ENCODE measurements around the genes MCHR1, EP300 and RANGAP1.

- RRBS = no CpG with 5 or more reads among the region's 11 CpGs
Measured at GRCh38 chr22:40211358-40211749, 33.6 kb downstream of the TNRC6B start.

- RRBS = no CpG with 5 or more reads among the region's 2 CpGs
Measured at GRCh38 chr22:40345454-40345619, 963 bp upstream of the ADSL start.

DNA sequence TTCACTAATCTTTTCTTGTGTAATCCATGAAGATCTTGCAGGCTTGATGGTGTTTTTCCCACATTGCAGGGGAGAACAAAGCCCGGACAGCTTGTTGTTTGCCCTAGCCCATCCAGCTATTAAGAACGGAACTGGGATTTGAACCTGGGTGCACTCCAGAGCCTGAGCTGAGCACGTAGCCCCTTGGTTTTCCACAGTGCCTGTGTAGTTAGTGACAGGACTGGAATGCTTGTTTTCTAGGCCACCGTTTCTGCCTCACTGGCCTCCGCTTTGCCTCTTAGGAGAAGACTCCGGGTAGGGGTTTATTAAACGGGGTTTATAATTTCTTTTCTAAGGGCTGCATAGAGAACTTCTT lies 736 bp downstream of the ADSL start:
- RRBS = no CpG with 5 or more reads among the region's 7 CpGs

- RRBS = no CpG with 5 or more reads among the region's 10 CpGs
Measured at GRCh38 chr22:40387484-40388486, 17.4 kb downstream of the SGSM3 start.

DNA sequence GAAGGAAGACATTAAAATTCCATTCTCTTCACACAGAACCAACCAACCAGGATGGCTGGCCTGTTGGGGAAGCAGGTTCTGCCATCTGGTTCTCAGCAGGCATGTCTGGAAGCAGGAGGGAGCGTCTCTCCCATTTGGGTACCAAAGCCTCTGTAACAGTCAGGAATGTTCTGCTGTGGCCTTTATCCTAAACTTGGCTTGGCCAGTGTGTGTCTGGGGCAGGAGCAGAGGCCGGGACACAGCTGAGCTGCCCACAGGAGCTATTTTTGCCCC lies 29.2 kb downstream of the SGSM3 start:
- RRBS = no CpG with 5 or more reads among the region's 2 CpGs

- RRBS = no CpG with 5 or more reads among the region's 8 CpGs
Measured at GRCh38 chr22:40552093-40552344, 84.5 kb downstream of the MRTFA start.

DNA sequence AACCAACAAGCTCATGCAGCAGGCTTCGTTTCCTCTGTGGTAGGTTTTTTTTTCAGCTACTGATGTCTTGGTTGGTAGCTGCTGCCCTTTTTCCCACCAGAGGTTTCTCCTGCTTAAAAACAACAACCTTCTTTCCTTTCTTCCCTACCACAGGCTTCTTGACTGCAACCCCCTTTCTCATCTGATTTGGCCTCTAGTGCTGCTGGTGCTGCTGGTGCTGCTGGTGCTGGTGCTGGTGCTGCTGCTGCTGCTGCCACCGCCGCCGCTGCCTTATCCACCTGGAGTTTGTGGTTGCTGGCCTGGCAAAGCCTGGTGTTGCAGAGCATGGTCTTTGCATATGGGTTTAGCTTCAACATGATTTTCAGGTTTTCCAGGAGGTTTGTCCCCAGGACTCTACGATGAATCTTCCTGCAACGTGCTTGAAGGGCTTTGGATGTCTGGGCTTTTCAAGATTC lies 49.8 kb downstream of the MRTFA start:
- RRBS = no CpG with 5 or more reads among the region's 6 CpGs

DNA sequence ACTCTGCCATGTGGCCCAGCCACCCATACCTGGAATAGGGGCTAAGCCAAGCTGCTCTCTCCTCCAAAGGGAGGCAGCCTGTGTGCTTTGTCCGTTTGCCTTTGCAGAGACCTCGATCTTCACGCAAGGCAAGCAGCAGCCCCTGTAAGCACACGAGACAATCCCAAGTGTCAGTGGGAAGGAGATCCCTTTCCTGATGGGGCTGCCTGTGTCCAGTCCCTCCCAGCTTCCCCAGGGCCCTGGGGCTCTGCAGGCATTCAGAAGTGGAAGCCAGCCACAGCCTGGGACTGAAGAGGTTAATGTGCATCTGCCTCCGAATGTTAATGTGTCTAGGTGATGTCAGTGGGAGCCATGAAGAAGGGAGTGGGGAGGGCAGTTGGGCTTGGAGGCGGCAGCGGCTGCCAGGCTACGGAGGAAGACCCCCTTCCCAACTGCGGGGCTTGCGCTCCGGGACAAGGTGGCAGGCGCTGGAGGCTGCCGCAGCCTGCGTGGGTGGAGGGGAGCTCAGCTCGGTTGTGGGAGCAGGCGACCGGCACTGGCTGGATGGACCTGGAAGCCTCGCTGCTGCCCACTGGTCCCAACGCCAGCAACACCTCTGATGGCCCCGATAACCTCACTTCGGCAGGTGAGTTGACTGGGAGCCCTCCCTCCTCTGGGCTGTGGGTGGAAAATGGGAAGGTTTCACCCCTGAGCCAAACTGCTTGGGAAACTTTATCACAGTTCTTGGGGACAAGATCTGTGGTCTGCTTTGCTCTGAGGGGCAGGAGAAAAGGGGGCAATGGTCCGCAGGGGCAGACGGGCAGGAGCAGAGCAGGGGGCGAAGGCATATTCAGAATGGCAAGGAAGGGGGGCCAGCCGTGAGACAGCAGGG lies at the start of gene MCHR1:
Gene MCHR1 (plus strand): TSS at position 375 of the 871 bp plus-strand sequence.
- RRBS = 95% methylated on average over 6 of the region's 25 CpGs

- RRBS = no CpG with 5 or more reads among the region's 9 CpGs
Measured at GRCh38 chr22:40764500-40765336, 54.4 kb downstream of the SLC25A17 start.

DNA sequence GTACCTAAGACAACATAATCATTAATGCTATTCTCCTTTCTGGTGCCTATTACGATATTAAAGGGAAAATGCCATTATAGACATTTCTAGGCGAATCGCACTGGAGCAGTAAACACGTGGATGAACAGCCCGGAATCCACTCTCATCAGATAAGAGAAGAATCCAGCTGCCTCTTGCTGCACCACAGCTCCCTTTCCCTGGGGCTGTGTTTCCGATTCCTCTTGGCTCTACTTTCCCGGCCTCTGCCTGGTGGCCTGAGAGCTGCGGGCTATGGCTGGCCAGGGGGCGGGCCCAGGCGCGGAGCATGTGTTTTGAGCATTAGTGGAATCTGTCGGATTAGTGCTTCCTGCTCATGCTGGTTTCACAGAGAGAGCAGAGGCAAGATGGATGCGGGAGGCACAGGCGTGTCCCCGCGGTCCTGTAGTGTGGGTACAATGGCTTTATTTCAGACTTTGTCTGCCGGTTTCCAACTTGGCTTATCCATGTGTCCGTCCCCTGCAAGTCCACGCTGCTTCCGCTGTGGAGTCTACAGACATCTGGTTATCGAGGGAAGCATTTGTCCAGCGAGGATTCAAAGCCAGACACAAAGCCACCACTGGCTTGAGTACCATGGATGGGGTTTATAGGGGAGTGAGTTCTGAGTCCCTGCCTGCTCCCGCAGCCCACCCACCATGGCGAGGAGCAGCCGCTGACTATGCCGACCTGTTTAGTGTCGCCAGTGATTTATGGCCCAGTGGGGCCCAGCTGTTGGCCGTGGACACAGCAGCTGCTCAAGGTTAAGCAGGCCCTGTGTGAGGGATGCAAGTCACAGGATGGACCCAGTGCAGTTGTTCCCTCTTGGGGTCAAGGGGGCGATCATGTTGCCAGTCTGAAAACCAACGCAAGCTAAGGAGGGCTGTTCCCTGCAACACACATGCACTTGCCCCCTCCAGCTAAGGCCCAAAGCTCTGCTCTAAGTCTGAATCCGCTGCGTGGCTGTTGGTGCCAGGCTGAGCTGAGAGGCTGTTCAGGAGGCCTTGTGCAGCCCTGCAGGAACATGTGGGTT lies 43.4 kb upstream of the EP300 start:
- RRBS = 100% methylated on average over 2 of the region's 32 CpGs

GRCh38 chr22:41090801-41091673 lies 1.4 kb upstream of the EP300 start:
- RRBS = under 1% methylated on average over 19 of the region's 45 CpGs

GRCh38 chr22:41091925-41092974 lies at the start of gene EP300:
TSS of gene EP300 (plus strand) at chr22:41092592.
- RRBS = under 1% methylated on average over 96 of the region's 136 CpGs

DNA sequence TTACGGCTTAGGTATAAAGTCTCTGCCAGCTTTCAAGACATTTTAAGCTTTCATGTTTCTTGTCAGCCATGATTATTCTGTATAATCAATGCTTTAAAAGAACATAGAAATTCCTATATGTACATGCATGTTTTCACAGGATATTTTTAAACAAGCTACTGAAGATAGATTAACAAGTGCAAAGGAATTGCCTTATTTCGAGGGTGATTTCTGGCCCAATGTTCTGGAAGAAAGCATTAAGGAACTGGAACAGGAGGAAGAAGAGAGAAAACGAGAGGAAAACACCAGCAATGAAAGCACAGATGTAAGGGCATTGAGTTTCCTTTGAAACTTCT lies 32.8 kb upstream of the L3MBTL2 start:
- RRBS = no CpG with 5 or more reads among the region's 3 CpGs

GRCh38 chr22:41178548-41178979 lies 26.5 kb upstream of the L3MBTL2 start:
- RRBS = no CpG with 5 or more reads among the region's 7 CpGs

GRCh38 chr22:41255886-41256675 lies 15.3 kb upstream of the CHADL start:
- RRBS = no CpG with 5 or more reads among the region's 13 CpGs

DNA sequence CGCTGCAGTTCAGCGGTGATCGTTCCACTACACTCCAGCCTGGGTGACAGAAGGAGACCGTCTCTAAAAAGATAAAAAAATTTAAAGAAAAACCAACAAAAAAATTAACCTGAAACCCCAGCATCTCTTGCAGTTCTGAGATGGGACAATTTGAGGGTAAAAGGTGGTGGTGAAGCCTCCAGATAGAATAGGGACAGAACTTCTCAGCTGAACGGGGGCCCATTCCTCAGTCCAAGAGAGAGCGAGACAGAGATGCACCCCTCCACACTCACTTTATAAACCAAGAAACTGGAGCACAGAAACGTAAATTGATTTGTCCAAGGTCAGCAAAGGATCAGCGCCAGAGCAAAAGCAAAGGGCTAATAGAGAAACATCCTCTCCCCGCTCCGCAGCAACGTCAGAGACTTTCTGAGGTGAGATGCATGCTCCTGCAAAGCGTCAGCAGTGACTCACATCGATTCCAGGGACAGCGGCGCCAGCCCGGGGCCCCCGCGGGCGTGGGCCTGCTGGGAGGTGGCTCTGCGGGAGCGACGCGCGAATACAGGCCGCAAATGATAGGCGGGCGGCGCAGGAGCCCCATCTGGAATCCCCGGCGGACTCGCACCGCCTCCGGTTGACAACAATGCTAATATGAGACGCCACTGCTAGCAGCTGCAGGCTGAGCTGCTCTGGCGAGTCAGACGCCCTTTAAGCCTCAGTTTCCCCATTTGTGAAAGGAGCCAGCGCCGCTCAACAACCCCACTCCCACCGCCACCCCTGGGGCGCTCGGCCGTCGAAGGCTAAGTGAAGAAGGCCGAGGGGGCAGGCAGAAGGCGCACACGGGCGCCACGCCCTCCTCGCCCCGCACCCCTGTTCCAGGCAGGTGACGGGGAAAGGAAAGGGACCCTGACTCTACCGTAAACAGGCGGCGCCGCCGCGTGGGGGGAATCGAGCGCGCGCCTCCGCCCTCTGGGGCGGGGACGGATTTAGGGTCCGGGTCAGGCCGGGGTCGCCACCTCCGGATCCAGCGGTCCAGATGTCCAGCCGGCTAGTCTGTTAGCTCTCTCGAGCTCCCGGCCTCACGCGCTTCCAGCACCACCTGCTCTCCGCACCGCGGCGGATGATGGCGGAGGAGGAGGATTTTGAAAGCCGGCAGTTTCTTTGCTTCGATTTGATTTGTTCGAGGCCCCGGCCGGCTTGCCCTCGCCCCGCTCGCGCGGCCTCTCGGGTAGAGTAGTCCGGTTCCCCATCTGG lies at the start of gene RANGAP1:
Gene RANGAP1 (minus strand): TSS at position 1,097 of the 1,233 bp plus-strand sequence.
- RRBS = 1% methylated on average over 23 of the region's 91 CpGs

DNA sequence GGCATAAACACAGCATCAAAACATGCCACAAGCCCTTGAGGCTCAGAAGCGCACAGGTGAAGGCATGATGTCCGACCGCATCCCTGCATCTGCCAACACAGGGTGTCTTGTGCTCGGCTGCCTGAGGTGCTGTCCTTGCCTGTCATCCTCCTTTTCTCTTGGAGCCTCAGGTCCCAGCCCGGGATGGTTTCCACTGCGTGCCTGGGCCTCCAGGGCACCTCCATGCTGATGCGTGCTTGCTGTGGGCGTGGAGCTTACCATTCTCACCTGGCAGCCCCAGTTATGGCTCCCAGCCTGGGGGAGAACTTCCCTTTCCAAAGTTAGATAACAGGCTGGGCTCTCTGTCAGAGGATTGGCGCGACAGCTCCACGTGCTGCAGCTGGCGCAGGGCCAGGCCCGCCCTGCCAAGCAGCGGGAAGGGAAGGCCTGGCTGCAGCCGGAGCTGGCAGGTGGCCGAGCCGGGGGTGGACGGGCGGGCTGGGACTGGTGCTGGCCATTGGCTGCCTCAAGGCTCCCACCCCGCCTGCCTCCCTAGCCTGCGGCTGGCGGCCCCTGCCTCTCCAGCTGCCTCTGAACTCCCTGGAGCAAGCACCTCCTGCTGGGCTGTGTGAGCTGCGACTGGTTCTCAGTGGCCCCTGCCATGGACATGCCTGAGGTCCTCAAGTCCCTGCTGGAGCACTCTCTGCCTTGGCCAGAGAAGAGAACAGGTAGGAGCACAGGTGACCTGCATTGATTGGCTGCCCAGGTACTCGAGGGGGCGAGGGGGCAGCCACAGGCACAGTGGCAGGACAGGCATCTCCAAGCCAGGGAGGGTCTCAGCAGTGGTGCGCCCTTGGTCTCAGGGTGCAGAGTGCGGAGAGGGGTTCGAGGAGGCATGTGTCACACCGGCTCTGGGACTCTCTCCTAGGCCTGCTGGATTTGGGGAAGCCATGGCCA lies 14.6 kb upstream of the TEF start:
- RRBS = no CpG with 5 or more reads among the region's 29 CpGs

GRCh38 chr22:41375017-41375437 lies 6.7 kb upstream of the TEF start:
- RRBS = no CpG with 5 or more reads among the region's 5 CpGs

GRCh38 chr22:41445706-41446600 lies 648 bp downstream of the TOB2 start:
- RRBS = under 1% methylated on average over 21 of the region's 47 CpGs

- RRBS = no CpG with 5 or more reads among the region's 4 CpGs
Measured at GRCh38 chr22:41482172-41483053, 13.5 kb downstream of the ACO2 start.